Anterior vena cava (tissue), 1 donor: ENCODE data around the gene RPEL1.

- PRO-cap, result bidirectional peak, plus-strand start at chr10:103192679, minus-strand start at chr10:103192589
Observed at GRCh38 chr10:103192399-103192776, 684 bp downstream of the NT5C2 start.

DNA sequence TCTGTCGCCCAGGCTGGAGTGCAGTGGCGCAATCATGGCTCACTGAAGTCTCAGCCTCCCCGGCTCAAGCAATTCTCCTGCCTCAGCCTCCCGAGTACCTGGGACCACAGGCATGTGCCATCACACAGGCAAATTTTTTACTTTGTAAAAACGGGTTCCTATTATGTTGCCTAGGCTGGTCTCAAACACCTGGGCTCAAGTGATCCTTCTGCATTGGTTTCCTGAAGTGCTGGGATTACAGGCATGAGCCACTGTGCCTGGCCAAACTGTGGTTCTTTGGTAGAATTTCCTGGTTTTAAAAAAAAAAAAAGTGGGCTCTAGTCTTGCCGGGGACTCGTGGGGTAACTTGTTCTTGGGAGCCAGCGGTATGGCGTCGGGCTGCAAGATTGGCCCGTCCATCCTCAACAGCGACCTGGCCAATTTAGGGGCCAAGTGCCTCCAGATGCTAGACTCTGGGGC is at the start of gene RPEL1:
Gene RPEL1, plus strand, starts transcription at position 258 of the 459 bp plus-strand sequence.
- PRO-cap, result no peak

DNA sequence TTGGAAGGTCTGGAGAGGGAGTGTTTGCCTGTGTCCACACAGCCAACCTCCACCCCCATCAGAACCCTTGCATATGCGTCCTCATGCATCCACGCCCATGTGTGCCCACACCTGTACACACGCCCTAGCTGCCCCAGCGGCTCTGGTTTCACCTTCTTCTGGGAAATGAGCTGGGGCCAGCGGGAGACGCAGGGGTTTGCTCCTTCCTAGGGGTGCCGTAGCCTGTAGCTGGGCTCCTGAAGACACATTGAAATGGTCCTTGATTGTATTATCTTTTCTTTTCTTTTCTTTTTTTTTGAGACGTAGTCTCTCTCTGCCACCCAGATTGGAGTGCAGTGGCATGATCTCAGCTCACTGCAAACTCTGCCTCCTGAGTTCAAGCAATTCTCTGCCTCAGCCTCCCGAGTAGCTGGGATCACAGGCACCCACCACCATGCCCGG is 64.1 kb downstream of the NEURL1 start:
- PRO-cap, result no peak

- PRO-cap, result no peak
Observed at GRCh38 chr10:103599292-103600001, 105.9 kb downstream of the NEURL1 start.

GRCh38 chr10:103651796-103652932 is 158.7 kb downstream of the NEURL1 start:
- PRO-cap, result no peak

DNA sequence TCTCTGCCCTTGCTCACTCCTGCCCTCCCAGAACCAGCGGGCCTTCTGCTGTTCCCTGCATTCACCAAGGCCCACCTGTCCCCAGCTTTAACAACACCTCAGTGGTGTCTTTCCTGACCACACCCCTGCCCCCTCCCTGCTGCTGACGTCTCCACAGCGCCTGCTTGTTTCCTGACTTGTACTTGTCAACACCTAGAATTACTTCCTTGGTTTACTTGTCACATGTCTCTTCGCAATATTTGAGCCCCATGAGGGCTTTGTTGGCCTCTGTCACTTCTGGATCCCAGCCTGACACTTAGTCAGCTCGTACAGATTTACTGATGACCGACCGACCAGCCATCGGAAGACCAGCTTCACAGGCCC is 159.4 kb downstream of the NEURL1 start:
- PRO-cap, result no peak

DNA sequence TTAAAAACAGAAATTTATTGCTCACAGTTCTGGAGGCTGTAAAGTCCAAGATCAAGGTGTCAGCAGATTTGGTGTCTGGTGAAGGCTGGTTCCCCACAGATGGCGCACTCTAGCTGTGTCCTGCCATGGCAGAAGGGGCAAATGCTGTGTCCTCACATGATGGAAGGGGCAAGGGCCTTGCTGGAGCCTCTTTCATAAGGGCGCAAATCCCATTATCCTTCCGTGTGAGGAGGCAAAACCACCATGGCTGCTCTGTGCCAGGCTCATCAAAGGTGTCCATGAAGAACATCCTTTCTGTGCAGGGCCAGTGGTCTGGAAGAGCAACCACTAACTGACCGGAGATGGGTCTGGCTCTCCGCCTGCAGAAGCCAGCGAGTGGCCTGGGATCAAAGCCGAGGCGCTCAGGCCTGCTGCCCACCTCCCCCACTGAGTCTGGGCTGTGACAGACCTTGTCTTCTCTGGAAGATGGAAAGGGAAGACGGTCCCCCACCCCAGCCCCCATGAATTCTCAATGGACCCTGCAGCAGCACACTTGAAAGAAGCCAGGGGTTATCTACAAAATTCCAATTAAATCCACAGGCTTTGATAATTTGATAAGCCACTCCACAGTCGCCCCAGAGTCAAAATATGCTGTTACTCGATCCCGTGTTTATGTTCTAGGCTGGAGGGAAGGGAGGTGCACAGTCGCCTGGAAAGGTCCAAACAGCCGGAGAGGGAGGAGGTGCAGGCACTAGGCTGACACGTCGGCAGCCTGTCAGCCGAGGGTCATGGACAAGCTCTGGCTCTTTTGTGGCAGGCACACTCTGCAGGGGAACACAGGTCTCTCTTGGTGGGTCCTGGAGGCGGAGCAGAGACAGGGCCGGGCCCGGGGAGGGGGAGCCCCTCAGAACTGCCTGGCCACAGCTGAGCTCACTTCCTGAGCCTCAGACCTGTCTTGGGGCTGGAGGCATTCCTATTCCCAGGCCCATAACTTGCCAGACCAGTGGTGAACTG is 135.0 kb downstream of the SH3PXD2A start:
- PRO-cap, result no peak

DNA sequence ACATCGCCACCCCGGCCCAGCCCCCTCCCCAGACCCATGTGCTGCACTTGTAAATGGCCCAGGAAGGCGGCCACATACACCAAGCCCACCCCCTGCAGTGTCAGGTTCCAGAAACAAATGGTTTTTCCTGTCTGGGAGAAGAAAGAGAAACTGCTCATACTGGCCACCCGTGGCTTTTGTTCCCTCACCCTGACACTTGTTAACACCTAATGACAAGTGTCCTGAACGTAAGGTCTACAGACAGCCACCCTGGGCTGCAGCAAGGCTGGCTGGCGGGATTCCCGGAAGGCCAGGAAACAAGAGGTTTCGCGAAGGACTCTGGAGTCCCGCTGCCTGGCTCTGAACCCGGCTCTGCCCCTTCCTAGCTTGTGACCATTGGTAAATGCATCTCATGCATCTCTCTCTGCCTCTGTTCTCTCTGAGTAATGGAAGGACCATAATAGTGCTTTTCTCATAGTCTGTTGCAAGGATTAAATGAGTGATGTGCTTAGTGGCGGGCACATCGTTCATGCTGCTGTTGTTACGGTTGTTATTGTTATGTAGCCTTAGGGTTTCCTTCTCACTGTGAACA is 15.0 kb downstream of the SH3PXD2A start:
- PRO-cap, result no peak

DNA sequence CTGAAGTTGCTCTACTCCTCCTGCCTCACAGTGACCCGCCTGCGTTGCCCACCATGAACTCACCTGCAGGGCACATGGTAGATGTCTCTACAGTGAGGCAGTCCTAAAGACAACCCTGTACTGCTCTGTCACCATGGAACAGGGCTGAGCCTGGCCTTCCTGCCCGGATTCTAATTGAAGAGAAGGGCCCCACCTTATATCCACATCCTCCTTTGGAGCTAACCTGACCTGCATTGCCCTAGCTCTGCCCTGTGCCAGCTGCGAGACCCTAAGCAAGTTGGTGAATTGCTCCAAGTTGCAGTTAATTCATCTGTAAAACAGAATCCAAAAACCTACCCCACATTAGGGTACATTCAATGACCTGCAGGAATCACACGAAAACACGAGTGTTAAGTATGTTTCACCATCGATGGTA is 4.0 kb downstream of the SH3PXD2A start:
- PRO-cap, result no peak

- PRO-cap, result no peak
Observed at GRCh38 chr10:103892211-103892553, 25.8 kb downstream of the STN1 start.

GRCh38 chr10:103893854-103894240 is 24.1 kb downstream of the STN1 start:
- PRO-cap, result no peak

DNA sequence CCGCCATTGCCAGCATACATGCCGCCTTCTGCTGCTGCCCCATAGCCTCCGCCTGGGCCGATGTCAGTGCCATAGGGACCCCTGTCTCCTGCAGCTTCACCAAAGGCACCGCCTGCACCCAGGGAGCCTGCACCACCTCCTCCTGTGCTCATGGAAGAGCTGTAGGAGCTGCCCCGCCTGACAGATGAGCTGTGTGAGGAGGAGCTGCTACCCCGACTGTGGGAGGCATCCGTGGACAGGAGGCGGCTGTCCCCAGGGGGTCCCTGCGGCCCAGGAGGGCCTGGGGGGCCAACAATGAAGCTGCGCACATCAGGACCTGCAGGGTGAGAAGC is 51.7 kb downstream of the COL17A1 start:
- PRO-cap, result no peak

DNA sequence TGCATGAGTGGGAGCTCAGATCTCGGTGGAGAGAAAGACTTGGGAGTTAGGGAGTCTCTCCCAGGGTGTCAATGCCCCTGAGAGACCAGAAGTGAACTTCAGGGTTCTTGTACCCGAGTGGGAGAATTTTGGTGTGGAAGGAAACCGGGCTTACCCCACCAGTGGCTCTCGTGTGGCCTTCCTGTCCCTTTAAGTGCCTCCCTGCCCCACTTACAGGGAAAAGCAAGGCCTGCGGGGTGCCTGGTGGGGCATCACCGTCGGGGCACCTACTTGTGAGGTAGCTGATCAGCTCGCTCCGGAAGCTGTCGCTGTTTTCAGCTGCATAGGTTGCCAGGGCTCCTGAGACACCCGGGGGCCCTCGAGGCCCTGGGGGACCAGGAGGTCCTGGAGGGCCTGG is 51.3 kb downstream of the COL17A1 start:
- PRO-cap, result no peak

DNA sequence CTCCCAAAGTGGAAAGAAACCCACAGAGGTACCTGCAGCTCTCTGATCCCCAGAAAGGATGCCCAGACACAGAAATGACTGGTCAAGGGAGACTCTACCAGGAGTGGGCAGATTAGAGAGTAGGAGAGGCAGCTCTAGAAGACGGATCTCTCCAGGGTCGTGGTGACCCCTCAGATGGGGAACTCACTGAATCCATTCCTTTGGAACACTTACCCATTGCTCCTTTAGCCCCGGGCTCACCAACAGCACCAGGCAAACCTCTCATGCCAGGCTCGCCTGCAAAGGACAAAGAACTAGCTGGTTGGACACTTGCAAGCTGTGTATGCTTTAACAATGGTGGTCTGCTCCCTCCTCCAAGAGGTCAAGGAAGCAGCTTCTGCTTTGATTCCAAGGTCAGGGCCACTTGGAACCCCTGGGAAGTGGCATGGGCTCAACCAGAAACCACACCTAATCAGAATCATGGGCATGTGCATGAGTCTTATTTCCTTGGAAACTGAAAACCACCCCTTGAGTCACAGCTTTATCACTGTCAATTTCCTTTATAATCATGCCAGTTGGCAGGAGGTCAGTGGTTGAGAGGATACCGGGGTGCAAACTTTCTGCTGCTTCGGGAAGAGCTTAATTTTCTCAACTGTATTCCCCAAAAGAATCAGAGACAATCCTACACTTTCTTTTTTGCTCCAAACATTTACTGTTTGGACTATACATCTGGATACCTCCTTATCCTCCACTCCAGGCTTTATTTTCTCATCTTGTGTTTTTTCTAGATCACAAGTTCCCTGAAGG is 36.3 kb downstream of the COL17A1 start:
- PRO-cap, result no peak

DNA sequence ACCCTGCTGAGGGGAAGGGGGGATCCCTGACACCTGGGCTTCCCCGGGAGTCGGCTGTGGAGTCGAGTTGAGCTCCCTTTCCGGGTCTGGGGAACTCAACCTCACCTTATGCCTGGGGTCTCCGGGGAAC is 93 bp downstream of the SFR1 start:
- PRO-cap, result no peak

DNA sequence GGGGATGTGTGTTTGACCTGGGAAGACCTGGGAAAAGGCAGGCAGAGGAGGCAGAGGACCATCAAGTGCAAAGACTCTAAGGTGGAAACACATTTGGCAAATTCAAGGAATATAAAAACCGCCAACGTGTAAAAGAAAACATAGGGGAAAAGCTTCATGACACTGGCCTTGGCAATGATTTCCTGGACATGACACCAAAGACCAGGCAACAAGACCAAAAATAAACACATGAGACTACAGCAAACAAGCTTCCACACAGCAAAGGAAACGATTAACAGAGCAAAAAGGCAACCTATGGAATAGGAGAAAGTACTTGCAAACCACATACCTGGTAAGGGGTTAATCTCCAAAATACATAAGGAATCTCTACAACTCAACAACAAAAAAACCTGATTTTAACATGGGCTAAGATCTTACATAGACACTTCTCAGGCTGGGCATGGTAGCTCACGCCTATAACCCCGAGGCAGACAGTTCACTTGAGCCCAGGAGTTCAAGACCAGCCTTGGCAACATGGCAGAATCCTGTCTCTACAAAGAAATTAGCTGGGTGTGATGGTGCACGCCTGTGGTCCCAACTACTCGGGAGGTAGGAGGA is 3.6 kb downstream of the GSTO1 start:
- PRO-cap, result no peak

GRCh38 chr10:104317124-104318109 is 20.8 kb downstream of the ITPRIP start:
- PRO-cap, result no peak

GRCh38 chr10:105742351-105742690 is 1101.2 kb downstream of the SORCS3 start:
- PRO-cap, result no peak

DNA sequence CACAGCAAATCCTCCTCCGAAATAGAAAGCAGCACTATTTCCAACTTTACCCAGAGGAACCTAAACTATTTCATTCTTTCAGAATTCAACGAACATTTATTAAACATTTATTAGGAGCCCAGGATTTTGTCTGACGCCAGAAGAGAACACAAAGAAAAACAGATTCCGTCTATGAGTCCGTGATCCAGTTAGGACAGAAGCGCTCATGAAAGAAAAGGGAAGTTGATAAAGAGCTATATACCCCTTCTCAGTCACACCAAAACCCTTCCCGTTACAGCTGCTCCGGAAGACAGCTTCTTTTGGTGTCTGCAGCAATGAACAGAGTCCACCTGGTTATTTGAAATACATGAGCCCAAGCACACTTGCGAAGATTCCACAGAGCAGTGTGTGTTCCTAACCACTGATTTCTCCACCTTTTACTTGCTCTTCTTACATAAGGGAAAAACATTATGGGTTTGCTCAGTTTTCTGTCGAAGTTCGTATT is 206.7 kb downstream of the SORCS1 start:
- PRO-cap, result no peak

- PRO-cap, result no peak
Observed at GRCh38 chr10:107032262-107032849, 132.2 kb downstream of the SORCS1 start.